ENCODE results near the genes PDLIM7, FAM193B and TMED9.

GRCh38 chr5:177479626-177480019 is 6.2 kb upstream of the DBN1 start:
- PRO-cap, 7 experiments = no peak in any of the 7 experiments
- RAMPAGE, long total RNA, 2 experiments = no peak in any of the 2 experiments

DNA sequence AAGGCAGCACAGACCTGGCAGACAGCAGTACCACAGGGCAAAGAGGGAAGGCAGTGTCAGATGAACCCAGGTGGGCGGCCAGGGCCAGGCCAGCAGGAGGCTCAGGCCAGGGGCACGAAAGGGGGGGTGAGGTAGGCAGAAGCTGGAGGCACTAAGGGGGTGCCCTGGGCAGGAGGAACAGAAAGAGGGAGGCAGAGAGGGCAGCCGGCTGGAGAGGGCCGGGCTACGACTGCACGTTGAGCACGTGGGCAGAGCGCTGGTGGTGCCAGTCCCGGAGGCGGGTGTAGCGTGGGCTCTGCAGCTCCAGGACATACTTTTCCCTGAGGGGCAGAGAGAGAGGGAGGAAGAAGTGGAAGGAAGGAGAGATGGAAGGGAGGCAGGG is 7.1 kb downstream of the PDLIM7 start:
- PRO-cap, 7 experiments = no peak in any of the 7 experiments
- RAMPAGE, long total RNA, 2 experiments = no peak in any of the 2 experiments

- PRO-cap, 7 experiments = peak in 7 of 7 experiments; most common plus-strand start chr5:177497868 (in 7); most common minus-strand start chr5:177497601 (in 7)
- RAMPAGE, long total RNA, 2 experiments = start-site peak on the minus strand in 1 of 2 experiments, at chr5:177497596-177497631 at its widest, 249 reads per replicate
Measured at GRCh38 chr5:177497515-177498562, at the start of gene PDLIM7. PDLIM7 (minus strand) TSS chr5:177497604.

DNA sequence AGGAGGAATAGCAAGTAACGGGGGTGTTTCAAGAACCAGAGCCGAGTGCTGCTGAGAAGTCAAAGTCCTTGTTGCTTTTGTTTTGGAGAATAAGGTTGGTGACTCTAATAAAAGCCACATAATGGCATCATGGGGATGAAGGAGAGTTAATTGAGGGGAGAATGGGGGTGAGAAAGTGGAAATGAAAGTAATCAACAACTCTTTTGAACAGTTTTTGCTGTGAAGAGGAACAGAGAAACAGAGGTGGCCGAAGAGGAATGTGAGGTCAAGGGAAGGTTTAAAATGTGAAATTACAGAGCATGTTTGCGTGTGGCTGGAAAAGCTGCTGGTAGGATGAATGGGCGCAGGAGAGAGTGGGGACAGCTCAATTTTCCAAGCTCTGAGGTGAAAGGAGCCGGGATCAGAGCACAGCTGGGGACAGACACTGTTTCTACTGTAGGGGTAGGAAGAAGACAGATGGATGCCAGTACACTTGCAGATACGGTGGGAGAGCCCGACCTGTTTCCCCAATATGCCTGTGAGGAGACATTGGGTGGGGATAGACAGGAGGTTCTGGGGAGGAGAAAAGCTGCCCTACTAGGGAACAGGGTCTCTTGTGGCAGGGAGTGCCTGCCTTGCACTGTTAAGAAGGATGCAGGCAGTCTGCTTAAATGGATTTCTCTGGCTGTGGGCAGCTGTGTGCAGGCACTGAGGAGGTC is 4.8 kb upstream of the PDLIM7 start:
- PRO-cap, 7 experiments = no peak in any of the 7 experiments
- RAMPAGE, long total RNA, 2 experiments = no peak in any of the 2 experiments

- PRO-cap, 7 experiments = no peak in any of the 7 experiments
- RAMPAGE, long total RNA, 2 experiments = no peak in any of the 2 experiments
Measured at GRCh38 chr5:177511252-177511573, 1.6 kb upstream of the DOK3 start.

DNA sequence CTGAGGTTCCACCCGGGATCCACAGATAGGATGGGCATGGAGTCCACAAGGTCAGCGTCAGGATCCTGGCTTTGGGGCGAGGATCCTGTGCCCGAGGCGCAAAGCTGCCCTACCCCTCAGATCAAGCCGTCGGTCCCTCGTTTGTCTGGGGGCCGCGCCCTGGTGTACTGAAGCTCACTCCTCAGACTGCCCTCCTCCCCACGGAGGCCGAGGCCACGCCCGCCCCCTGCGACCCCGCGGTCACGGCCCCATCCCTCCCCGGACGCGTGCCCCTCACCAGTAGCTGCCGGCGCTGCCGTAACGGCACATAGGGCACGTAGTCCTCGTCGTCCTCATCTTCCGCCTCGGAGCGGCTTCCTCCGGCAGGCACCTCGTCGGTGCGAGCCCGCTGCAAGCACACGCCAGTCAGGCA is 307 bp downstream of the DDX41 start:
- PRO-cap, 7 experiments = no peak in any of the 7 experiments
- RAMPAGE, long total RNA, 2 experiments = no peak in any of the 2 experiments

GRCh38 chr5:177553788-177554886 is at the start of gene FAM193B:
FAM193B (minus strand) TSS chr5:177554563.
- PRO-cap, 7 experiments = peak in 7 of 7 experiments; most common plus-strand start chr5:177554727 (in 3); most common minus-strand start chr5:177554551 (in 7)
- RAMPAGE, long total RNA, 2 experiments = no peak in any of the 2 experiments

- PRO-cap, 7 experiments = peak in 7 of 7 experiments; most common plus-strand start chr5:177592203 (in 7); most common minus-strand start chr5:177592082 (in 2)
- RAMPAGE, long total RNA, 2 experiments = start-site peak on the plus strand in 1 of 2 experiments, at chr5:177592163-177592204 at its widest, 987 reads per replicate
Measured at GRCh38 chr5:177591799-177592824, at the start of gene TMED9. TMED9 (plus strand) TSS chr5:177592203.

GRCh38 chr5:177641498-177642100 is 41.7 kb downstream of the B4GALT7 start:
- PRO-cap, 7 experiments = no peak in any of the 7 experiments
- RAMPAGE, long total RNA, 2 experiments = no peak in any of the 2 experiments

DNA sequence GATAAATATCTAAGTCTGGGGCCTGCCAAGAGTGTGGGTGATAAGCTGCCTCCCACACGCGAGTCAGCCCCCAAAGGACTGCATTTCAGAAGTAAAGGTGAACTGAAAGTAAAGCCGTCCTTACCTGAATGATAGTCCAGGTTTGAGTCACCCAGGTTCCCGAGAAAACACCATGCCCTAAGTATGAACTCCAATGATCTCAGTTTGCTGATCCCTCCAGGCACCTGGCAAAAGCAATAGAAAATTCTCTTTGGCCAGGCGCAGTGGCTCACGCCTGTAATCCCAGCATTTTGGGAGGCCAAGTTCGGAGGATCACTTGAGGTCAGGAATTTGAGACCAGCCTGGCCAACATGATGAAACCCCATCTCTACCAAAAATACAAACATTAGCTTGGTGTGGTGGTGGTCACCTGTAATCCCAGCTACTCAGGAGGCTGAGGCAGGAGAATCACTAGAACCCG is 22.3 kb upstream of the N4BP3 start:
- PRO-cap, 7 experiments = no peak in any of the 7 experiments
- RAMPAGE, long total RNA, 2 experiments = no peak in any of the 2 experiments

GRCh38 chr5:178113969-178115091 is 998 bp downstream of the N4BP3 start:
- PRO-cap, 7 experiments = no peak in any of the 7 experiments
- RAMPAGE, long total RNA, 2 experiments = no peak in any of the 2 experiments

DNA sequence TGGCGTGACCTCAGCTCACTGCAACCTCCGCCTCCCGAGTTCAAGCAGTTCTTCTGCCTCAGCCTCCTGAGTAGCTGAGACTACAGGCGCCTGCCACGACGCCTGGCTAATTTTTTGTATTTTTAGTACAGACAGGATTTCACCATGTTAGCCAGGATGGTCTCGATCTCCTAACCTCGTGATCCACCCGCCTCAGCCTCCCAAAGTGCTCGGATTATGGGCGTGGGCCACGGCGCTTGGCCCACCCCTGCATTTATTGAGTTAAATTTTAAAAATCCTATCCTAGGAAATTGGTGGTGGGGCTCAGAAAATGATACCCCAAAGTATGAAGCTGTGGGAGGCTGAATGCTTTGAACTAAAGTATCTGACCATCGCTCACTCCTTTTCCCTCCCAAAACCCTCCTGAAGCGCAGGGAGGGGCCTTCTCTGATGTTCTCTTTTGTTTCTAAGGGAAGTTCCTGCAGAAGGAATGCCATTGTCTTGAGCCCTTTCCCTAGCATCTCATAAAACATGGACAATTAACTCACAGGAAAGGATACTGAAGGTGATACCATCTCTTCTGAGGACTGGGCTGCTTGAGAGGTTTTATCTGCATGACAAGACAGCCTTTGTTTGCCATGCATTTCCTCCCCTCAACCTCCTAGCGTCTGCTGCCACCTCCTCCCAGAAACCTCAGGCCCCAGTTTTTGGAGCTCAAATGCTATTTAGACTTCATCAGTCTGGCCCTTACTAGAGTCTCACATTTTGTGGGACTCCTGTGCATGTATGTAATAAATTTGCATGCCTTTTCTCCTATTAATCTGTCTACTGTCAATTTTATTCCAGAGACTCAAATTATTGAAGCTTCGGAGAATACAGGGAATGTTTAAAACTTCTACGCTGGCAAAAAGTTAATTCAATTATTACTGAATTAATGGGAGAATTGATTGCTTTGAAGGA is 4.3 kb upstream of the RMND5B start:
- PRO-cap, 7 experiments = no peak in any of the 7 experiments
- RAMPAGE, long total RNA, 2 experiments = no peak in any of the 2 experiments

DNA sequence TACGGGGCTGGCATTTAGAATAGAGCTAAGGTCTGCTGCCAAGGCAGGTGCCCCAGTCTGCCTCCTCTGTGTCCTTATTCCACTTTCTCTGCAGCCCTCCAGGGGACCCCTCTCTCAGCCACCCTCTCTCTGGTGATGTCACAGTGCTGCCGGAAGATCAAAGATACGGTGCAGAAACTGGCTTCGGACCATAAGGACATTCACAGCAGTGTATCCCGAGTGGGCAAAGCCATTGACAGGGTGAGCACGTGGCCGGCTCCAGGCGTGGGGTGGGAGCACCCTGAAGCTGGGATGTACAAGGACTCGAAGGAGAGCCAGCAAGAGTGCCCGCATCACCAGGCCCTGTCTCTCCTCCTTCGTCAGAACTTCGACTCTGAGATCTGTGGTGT is 11.2 kb downstream of the NHP2 start:
- PRO-cap, 7 experiments = no peak in any of the 7 experiments
- RAMPAGE, long total RNA, 2 experiments = no peak in any of the 2 experiments

- PRO-cap, 7 experiments = no peak in any of the 7 experiments
- RAMPAGE, long total RNA, 2 experiments = no peak in any of the 2 experiments
Measured at GRCh38 chr5:178203753-178204214, 549 bp upstream of the HNRNPAB start.

DNA sequence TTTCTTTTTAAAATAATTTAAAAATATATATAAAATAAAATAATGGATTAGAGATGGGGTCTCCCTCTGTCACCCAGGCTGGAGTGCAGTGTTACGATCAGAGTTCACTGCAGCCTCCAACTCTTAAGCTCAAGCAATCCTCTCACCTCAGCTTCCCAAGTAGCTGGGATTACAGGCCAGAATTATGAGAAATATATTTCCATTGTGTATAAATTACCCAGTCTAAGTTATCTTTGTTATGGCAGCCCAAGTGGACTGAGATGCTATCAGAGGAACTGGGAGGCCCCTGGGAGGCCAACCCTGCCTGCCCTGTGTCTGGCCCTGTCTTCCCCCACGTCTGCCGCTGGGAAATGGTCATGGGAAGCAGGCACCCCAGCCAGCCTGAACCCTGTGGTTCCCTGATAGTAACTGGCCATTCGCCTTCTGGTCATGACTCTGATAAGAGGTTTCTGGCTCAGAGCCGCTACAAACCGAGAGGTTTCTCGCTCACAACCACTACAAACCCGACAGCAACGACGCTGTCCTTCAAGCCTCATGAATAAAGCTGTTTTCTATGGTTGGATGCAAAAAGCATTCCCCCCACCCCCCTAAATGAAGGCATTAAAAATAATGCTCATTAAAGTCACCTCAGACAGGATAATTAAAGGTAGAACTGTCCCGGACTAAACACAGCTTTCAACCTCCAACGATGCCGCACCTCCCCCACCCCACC is 141.1 kb downstream of the COL23A1 start:
- PRO-cap, 7 experiments = no peak in any of the 7 experiments
- RAMPAGE, long total RNA, 2 experiments = no peak in any of the 2 experiments

- PRO-cap, 7 experiments = no peak in any of the 7 experiments
- RAMPAGE, long total RNA, 2 experiments = no peak in any of the 2 experiments
Measured at GRCh38 chr5:178460361-178460700, 129.9 kb downstream of the COL23A1 start.

GRCh38 chr5:178477266-178477929 is 112.8 kb downstream of the COL23A1 start:
- PRO-cap, 7 experiments = no peak in any of the 7 experiments
- RAMPAGE, long total RNA, 2 experiments = no peak in any of the 2 experiments

GRCh38 chr5:178527185-178527866 is 62.9 kb downstream of the COL23A1 start:
- PRO-cap, 7 experiments = no peak in any of the 7 experiments
- RAMPAGE, long total RNA, 2 experiments = no peak in any of the 2 experiments

DNA sequence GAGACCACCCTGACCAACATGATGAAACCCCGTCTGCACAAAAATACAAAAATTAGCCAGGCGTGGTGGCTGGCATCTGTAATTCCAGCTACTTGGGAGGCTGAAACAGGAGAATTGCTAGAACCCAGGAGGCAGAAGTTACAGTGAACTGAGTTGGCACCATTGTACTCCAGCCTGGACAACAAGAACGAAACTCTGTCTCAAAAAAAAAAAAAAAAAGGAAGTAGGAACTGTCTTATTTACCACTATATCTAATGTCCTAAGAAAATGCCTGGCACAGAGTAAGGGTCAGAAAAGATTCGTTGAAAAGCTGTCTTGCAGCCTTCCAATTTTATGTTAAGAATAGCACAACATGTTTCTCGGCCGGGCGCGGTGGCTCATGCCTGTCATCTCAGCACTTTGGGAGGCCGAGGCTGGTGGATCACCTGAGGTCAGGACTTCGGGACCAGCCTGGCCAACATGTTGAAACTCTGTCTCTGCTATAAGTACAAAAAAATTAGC is 55.7 kb upstream of the ZNF354B start:
- PRO-cap, 7 experiments = no peak in any of the 7 experiments
- RAMPAGE, long total RNA, 2 experiments = no peak in any of the 2 experiments

- PRO-cap, 7 experiments = no peak in any of the 7 experiments
- RAMPAGE, long total RNA, 2 experiments = no peak in any of the 2 experiments
Measured at GRCh38 chr5:179113744-179114699, 53.8 kb downstream of the ZNF354C start.